Esophagus muscularis mucosa (tissue), 4 donors: ENCODE results near the gene CABLES2.

- PRO-cap = no peak
- RAMPAGE, long total RNA, 4 experiments = no peak in any of the 4 experiments
Observed at GRCh38 chr20:62025918-62026581, 39.6 kb downstream of the TAF4 start.

GRCh38 chr20:62135542-62136388, 7.4 kb downstream of the PSMA7 start:
- PRO-cap = no peak
- RAMPAGE, long total RNA, 4 experiments = no peak in any of the 4 experiments

DNA sequence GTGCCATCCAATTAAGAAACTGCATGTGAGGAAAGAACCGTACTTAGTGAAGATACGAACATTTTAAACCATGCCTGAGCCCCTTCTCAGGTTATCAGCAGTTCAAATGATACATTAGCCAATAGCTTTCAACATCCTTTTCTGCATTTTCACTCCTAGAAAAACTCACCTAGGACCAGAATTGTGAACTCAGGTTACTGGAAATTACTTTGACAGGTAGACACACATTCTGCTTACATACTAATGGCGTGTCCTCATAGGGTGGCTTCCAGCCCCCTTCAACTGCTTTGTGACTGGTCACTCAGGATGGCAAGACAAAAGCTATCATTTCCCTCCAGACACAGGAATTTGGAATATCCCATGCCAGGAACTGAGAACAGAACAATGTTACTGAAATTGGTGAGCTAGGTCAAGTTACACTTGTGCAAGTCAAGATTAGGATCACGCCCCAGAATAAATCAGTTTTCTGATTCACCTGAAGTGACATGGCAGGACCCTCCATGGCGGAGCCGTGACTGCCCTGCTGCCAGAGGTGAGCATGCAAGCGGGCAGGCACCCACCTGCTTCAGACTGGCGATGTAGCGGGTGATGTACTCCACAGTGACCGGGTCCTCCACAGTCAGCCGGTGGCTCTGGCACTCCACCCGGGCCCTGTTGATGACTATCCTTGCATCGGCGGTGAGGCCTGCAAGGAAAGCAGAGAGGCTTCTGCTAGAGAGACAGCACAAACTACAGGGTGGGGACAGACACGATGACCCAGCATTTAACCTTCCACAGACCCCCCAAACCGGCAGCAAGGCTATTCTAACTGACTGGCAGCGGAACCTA, 3.8 kb downstream of the PSMA7 start:
- PRO-cap = no peak
- RAMPAGE, long total RNA, 4 experiments = no peak in any of the 4 experiments

DNA sequence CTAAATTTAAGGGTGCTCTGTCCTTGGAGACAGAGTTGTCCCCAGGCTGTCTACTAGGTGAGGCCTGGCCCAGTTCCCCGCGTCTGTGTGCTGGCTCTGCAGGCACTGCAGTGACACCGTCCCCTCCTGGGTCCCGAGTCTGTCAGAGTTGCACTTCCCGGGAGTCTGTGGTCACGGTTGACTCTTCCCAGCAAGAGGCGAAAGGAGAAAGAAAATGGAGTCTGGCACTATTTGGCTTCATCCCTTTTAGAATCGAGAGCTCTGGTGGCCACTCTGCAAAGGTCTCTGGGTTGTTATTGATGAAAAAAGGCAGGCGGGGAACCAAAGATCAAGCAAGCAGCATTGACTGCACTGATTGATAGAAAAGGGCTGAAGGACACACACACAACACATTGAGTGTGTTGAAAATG, 19.6 kb upstream of the ADRM1 start:
- PRO-cap = no peak
- RAMPAGE, long total RNA, 4 experiments = no peak in any of the 4 experiments

DNA sequence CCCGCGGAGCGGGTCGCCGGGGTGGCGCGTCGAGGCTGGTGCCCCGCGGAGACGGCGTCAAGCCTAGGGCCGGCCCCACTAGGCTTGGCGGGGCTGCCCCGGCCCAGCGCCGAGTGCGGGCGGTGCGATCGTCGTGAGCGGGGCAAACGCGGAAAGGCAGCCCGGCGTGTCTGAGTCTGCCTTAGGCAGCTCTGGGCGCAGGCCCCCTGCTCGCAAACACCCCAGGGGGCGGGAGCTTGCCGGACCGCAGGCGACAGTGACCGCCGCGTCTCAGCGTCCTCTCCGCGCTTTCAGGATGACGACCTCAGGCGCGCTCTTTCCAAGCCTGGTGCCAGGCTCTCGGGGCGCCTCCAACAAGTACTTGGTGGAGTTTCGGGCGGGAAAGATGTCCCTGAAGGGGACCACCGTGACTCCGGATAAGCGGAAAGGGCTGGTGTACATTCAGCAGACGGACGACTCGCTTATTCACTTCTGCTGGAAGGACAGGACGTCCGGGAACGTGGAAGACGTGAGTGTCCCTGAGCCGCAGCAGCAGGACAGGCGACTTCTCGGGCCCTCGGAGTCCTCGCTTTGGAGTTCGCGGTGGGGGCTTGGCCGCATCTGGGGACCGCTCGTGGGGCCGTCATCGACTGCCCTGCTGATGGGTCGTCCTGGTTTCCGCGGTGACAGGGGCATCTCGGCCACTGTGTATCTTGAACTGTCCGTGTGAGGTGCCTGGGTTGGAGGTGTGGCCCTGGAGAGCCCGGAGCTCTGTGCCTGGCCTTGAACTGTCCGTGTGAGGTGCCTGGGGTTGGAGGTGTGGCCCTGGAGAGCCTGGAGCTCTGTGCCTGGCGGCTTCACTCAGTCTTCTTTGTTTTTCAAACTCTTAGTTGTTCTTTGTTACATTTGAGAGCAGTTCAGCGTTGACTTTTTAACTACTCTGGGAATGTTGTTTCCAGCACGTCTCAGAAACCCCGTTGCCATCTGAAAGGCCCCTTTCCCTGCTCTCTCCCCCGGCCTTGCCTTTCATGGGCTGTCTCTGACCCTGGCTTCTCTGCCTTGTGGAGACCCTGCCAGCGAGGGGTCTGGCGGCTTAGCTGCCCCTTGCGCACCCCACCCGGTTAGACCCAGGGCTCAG, 835 bp downstream of the ADRM1 start:
- PRO-cap = unidirectional peak, minus-strand start at position 291 of the sequence
- RAMPAGE, long total RNA, 4 experiments = no peak in any of the 4 experiments

GRCh38 chr20:62304777-62305525, 2.2 kb downstream of the ADRM1 start:
- PRO-cap = no peak
- RAMPAGE, long total RNA, 4 experiments = no peak in any of the 4 experiments

DNA sequence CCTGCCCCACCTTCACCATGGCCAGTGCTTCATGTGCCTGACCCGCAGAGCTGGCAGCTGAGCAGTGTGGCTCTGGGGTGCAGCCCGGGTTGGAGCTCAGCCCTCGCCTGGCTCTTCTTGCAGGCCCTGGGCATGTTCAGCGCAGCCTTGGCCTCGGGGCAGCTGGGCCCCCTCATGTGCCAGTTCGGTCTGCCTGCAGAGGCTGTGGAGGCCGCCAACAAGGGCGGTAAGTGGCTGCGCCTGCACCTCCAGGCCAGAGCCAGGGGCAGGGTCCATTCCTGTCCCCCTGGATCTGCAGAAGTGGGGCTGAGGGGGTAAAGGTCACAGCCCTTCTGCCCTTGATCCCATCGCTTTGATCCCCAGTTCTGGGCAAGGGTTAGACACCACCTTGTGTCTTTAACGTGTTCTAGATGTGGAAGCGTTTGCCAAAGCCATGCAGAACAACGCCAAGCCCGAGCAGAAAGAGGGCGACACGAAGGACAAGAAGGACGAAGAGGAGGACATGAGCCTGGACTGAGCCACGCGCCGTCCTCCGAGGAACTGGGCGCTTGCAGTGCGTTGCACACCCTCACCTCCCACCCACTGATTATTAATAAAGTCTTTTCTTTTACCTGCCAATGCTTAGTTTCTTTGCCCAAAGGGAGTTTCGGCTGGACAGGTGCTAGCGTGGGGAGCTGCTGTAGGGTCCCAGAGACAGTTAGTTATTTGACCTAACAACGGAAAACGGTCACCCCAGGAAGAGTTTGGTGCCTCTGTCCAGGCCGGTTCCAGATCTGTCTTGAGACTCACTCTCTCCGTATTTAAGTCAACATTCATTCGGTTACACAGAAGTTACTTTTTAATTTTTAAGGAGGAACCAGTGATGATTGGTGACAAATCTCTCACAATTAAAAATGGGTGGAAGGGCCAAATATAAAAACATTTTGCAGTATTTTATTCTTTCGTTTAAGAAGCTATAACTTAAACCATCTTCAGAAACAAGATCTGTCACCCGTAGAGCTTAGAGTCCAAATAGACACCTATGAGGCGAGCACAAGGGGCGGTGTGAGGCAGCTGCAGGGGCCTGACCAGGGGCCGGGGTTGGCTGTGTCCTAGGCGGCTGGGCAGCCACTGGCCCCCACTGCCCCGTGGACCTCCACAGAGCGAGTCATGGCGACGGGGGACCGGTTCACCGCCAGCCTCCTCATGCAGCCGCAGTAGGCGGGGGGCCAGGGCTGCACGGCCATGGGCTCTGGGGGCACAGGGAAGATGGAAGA, 5.9 kb downstream of the ADRM1 start:
- PRO-cap = no peak
- RAMPAGE, long total RNA, 4 experiments = no peak in any of the 4 experiments

- PRO-cap = no peak
- RAMPAGE, long total RNA, 4 experiments = no peak in any of the 4 experiments
Observed at GRCh38 chr20:62352693-62353485, 14.2 kb downstream of the LAMA5 start.

DNA sequence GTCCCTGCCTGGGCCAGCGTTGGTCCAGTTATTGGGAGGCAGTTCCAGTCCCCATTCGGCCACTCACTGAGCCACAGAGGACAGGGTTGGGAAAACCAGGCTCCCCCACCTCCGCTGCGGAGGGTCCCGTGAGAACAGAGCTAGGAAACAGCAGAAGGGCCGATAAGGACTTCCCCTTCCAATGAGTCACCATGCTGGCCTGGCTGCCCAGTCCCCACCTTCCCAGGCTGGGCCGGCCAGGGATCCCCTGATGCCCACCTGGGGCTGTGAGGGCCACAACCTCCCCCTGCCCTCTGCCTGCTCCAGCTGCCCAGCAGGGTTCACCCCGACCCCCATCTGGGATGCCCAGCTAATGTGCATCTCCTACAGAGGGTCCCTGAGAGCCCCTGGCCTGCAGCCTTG, 2.7 kb downstream of the LAMA5 start:
- PRO-cap = bidirectional peak, plus-strand start at position 250 of the sequence, minus-strand start at position 136 of the sequence
- RAMPAGE, long total RNA, 4 experiments = no peak in any of the 4 experiments

GRCh38 chr20:62370380-62370913, 3.3 kb upstream of the LAMA5 start:
- PRO-cap = bidirectional peak, plus-strand start at chr20:62370653, minus-strand start at chr20:62370660
- RAMPAGE, long total RNA, 4 experiments = no peak in any of the 4 experiments

- PRO-cap = no peak
- RAMPAGE, long total RNA, 4 experiments = no peak in any of the 4 experiments
Observed at GRCh38 chr20:62373788-62374205, 6.7 kb upstream of the LAMA5 start.

DNA sequence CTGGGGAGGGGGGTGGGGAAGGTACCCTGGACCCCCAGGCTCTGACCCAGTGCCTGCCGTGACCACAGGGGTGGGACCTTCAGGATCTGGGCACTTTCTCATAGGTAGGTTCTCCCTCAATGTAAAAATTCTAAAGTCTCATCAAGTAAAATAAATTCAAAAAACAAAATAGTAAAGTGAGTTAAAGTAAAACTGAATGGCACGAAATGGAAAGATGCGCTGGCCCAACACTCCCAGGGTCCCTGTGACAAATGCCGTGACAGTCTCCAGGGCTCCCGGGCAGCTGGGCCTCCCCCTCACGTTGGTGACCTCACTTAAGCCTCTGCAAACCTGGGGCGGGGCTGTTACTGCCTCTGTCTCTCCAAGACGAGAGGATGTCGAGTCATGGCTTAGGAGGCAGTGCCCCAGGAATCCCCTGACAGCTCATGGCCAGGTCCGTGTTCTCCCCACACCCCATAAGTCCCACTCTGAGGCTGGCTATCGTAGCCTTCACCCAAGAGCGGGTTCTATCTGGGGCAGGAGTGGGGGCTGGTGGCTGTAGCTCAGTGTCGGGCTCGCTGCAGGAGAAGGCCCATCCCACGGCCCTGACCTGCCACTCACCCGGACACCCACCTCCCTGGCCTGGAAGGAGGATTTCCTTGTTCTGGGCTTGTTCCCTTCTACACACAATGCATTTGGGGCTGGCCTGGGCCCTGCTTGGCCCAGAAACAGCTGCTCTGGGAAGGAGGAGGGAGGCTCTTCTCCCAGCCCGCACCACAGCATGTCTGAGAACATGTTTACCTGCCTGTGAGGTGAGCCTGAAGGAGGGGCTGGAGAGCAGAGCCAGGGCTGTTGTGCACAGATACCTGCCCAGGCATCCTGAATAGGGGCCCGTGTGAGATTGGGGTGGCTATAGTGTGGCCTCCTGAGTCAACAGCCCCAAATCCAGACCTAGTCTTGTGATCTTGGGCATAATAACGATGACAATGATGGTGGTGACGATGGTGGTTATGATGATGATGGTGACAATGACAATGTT, 5.6 kb upstream of the RPS21 start:
- PRO-cap = no peak
- RAMPAGE, long total RNA, 4 experiments = no peak in any of the 4 experiments

DNA sequence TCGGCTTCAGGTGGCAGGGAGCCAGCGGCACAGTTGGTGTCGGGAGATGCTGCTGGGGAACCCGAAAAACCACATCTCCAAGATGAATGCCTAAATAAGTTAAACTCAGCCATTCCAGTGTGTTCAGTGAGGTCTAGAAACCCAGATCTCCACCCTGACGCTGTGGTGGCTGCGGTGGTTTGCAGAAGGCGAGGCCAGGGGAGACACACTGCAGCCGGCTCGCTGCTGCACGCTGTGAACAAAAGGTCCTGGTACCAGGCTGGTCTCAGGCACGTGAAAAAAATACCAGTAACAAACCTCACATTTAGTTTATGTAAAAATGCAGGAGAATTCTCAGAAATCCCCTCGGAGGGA, 3.5 kb downstream of the RPS21 start:
- PRO-cap = no peak
- RAMPAGE, long total RNA, 4 experiments = no peak in any of the 4 experiments

GRCh38 chr20:62406658-62407996, at the start of gene CABLES2:
CABLES2 (minus strand) TSS chr20:62407285.
- PRO-cap = bidirectional peak, plus-strand start at chr20:62407450, minus-strand start at chr20:62407280
- RAMPAGE, long total RNA, 4 experiments = no peak in any of the 4 experiments

- PRO-cap = no peak
- RAMPAGE, long total RNA, 4 experiments = no peak in any of the 4 experiments
Observed at GRCh38 chr20:62472558-62473105, 3.2 kb downstream of the GATA5 start.

DNA sequence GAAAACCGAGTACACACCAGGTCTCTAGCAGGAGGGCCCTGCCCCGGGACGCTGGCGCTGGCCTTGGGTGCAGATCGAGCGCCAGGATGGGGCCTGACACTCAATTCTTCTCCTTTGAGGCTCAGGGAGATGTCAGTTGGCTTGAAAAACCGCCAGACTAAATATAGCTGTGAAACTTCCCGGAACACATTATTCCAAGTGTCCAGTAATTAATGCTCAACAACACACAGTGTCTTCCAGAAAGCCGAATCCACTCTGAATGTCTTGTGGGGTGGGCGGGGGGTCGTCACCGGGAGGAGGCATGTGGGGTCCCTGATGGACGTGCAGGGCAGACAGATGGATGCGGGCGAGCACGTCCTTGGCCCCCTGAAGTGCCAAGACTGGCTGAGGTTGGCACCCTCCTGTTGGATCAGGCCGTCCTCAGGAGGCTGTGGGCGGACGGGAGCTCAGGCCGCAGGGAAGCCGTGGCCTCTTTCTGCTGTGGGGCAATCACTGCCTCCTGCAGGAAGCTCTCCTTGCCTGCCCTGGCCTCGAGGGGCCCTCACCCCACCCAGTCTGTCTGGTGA, 19.3 kb upstream of the GATA5 start:
- PRO-cap = no peak
- RAMPAGE, long total RNA, 4 experiments = no peak in any of the 4 experiments

DNA sequence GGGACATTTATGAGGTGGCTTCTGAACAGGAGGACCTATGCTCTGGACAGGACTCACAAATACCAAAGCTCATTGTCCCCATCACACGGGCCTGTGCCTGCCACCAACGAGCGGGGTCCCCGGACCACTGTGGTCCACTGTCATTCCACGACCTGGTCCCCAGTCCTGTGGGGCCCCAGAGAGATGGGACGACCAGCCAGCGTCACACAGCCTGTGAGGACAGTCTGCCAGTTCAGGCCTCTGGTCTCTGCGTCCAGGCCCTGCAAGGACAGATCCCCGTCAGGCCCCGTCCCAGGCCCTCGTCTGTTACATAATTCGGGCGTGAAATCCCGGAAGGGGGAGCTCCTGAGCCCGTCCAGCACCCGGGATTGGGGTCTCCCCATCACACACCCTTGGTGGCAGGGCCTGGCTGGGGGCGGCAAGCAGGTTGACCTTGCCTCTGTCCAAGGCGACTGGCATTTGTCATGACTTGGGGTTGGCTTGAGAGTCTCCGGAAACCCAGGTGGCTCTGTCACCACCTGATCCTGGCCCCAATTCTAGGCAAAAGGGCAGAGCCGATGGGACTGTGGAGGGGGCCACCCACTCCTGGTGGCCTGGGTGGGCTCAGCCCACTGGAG, 73.7 kb upstream of the GATA5 start:
- PRO-cap = no peak
- RAMPAGE, long total RNA, 4 experiments = no peak in any of the 4 experiments

DNA sequence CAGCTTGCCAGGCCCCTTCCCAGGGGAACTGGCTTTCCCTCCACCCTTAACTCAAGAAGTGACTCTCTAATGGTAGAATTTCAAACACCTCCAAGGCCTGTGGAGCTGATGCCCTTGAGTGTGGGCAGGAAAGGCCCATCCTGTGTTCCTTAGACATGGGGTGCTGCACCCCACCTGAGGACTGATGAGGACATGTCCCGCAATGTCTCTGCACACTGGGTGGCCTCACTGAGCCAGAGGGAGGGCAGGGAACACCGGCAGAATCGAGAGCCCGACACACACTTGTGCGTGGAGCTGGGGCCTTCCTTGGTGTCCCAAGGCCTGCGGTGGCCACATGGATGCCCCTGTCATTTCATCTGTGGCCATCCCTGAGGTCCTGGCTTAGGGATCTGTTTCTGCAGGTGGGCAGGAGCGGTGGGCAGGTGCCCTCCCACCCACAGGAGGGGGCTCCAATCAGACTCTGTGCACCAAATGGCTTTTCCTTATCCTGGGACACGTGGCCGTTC, 82.8 kb upstream of the SLCO4A1 start:
- PRO-cap = no peak
- RAMPAGE, long total RNA, 4 experiments = no peak in any of the 4 experiments

DNA sequence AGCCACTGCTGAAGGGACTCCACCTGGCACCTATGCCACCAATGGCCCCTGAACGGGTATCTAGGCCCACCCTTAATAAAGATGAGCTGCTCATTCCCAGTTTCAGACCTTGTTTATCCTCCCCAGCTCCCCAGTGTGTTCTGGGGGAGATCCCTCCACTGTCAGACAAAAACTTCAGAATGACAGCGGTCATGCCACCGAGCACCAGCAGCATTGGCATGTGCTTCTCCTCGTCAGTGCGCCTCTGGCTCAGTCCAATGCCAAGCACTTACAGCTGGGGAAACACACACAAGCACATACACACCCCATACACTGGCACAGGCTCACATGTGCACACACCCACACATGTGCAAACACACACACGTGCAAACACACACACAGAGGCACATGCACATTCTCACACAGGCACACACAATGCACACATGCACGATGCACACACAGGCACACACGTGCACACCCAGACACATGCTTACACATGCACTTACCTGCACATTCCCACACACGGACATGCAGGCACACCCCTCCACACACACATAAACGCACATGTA, 71.6 kb upstream of the SLCO4A1 start:
- PRO-cap = no peak
- RAMPAGE, long total RNA, 4 experiments = no peak in any of the 4 experiments

GRCh38 chr20:62603814-62604193, 38.5 kb upstream of the SLCO4A1 start:
- PRO-cap = bidirectional peak, plus-strand start at chr20:62603895, minus-strand start at chr20:62603758
- RAMPAGE, long total RNA, 4 experiments = no peak in any of the 4 experiments